Trachea (tissue), 1 donor: ENCODE data around the genes IQCM and FHIP1A.

DNA sequence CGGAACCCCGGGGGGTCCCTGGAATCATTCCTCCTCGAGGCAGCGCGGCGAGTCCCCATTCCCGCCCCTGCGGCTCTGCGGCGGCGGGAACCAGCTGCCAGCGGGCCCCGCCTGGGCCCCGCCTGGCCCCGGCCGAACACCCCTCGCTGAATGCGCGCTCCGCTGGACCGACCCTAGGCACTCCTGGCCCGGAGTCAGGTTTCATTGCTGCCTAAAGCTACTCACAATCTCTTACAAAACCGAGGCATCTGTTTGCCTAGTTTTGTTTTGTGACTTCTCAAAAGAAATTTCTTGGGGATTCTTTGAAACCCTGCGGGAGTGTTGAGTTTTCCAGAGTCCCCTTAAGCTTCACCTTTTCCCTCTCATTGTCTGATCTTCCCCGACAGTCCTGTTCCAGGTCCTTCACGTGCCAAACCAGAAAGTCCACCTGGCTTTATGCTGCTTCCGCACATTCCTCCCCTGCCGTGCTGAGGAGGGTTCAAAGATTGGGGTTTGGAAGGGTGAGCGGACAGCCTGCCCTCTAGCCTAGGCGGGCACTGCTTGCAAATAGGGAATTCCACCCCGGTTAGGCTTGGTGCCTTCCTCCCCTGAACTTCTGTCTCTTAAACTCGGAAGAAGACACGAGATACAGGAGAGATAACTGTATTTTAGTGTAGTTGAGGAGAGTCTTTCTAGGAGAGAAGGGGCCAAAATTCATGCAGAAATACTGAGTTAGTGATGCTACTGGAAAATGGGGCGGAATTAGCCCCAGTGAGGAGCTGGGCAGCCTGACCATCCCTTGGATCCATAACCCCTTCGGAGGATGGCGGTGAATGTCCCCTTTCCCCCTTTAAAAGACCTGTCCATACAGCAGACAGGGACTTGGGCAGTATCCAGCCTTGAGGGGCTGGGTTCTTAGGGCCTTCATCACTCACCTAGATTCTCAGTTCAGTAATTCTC lies 979 bp downstream of the ARHGAP10 start:
- PRO-cap = bidirectional peak, plus-strand start at position 139 of the sequence, minus-strand start at position 77 of the sequence

GRCh38 chr4:147756322-147757092 lies 24.6 kb downstream of the ARHGAP10 start:
- PRO-cap = no peak

DNA sequence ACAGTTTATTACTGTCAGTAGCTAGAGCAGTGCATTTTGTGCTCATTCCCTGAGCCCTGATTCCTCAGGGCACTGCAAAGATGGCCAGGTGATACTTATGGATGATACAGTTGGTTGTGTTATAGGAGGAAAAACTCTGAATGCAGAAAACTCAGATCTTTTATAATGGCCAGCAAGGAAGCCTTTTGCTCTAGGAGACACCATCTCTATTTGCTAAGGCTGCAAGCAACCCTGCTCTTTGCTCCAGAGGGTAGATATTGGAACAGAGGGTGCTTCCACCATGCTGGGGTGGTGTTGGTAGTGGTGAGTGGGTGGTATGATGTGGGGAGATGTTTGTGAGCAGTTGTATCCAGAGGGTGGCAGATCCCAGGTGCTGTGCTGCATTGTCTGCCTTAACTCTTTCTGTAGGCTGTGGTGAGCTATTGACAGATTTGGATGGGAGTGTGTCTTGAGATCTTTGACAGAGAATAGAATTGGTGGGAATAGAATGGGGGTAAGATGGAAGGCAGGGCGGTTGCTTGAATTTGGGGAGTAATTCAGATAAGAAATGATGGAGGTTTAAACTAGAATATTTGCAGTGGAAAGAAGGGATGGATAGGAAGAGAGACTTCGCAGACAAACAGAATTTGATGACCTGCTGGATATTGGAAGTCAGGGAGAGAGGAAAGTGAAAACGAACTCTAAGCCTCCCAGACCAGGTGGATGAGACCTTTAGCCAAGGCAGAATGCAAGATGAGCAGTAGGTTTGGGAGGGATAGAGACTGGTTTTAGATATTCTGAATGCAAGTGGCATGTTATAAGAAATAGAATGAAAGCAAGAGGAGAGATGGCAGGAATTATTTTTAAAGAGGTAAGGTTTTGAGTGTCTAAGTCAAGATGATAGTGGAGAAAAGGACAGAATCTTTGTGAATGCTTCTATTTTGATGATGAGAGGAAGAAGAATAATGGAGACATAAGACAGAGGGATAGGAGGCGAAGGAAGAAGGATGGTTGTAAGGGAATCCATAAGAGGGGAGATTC lies 194.2 kb downstream of the ARHGAP10 start:
- PRO-cap = no peak

DNA sequence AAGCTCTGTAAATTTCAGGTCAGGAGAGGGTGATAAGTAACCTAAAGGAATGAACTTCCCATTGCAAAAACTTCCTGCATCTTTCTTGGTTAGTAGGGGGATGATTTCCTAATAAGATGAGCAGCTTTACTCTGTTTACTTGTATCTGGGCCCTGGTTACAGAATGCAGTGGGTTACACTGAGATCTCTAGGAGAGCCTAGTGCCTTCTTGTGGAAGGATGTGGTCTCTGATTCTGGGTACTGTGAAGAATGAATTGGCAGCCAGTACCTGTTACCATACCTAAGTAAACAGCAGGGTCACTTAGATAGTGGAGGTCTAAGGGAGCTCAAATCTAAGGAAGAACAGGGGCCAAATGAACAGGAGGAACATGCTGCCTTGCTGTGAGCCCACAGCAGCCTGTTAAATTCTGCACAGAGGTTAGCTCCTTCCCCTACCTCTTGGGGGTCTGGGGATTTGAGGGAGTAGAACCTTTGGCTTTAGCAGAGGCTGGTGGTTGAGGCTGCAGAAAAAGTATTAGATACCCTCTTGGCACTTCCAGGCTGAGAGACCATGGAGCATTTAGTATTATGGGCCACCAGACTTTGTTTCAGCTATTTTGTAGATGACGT lies 320.7 kb downstream of the ARHGAP10 start:
- PRO-cap = no peak

DNA sequence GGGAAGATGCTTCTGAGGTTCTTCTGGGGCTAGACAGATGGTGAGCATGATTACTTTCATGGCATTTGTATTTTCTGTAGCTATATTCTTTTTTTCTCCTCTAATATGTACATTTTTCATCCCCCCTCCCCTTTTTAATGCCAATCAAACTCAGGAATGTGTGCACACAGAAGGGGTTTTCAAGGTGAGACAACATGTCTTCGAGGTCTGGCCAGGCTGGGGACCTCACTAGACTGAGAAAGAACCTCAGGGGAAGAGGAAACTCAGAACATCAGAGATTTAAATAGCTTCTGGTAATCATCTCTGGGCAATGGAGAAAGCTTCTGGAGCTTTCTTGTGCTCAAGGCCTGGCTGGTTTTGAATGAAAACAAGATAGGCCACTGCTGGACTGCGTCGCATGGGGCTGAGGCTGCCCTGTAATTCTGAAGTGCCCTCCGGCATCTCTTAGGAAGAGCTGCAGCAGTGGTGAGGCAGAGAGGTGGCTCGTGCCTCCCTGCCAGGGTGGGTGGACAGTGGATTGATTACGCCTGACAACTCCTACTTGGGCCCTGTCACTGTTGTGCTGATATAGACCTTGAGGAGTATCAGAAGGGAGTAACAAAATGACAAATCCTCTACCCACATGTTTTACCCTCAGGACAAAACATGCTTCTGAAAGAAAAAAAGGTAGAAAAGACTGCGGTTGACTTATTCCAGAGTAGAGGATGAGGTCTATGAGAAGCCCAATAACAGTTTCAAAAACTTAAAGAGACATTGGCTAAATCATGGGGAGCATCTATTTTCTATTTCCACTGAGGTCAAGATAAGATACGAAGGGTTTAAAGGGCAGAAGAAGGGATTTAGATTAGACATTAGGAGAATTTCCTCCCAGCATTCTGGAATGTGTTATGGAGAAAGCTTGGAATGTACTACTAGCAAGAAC lies 279.7 kb downstream of the NR3C2 start:
- PRO-cap = no peak

- PRO-cap = no peak
These were observed 44.3 kb downstream of the NR3C2 start for GRCh38 chr4:148397857-148398296.

- PRO-cap = no peak
These were observed 352.9 kb upstream of the NR3C2 start for GRCh38 chr4:148794989-148795665.

GRCh38 chr4:149815542-149816044 lies at the start of gene IQCM:
Gene IQCM (minus strand): TSS chr4:149815843.
- PRO-cap = no peak

- PRO-cap = no peak
These were observed 185.9 kb upstream of the MAB21L2 start for GRCh38 chr4:150395976-150396501.

GRCh38 chr4:150999187-150999446 lies 16.0 kb downstream of the LRBA start:
- PRO-cap = no peak

GRCh38 chr4:151014150-151014871 lies 773 bp downstream of the LRBA start:
- PRO-cap = unidirectional peak, plus-strand start at chr4:151014669; unidirectional peak, plus-strand start at chr4:151014688

GRCh38 chr4:151169214-151169589 lies 69.8 kb downstream of the RPS3A start:
- PRO-cap = no peak

GRCh38 chr4:151197184-151197899 lies 79.6 kb upstream of the PRSS48 start:
- PRO-cap = no peak

DNA sequence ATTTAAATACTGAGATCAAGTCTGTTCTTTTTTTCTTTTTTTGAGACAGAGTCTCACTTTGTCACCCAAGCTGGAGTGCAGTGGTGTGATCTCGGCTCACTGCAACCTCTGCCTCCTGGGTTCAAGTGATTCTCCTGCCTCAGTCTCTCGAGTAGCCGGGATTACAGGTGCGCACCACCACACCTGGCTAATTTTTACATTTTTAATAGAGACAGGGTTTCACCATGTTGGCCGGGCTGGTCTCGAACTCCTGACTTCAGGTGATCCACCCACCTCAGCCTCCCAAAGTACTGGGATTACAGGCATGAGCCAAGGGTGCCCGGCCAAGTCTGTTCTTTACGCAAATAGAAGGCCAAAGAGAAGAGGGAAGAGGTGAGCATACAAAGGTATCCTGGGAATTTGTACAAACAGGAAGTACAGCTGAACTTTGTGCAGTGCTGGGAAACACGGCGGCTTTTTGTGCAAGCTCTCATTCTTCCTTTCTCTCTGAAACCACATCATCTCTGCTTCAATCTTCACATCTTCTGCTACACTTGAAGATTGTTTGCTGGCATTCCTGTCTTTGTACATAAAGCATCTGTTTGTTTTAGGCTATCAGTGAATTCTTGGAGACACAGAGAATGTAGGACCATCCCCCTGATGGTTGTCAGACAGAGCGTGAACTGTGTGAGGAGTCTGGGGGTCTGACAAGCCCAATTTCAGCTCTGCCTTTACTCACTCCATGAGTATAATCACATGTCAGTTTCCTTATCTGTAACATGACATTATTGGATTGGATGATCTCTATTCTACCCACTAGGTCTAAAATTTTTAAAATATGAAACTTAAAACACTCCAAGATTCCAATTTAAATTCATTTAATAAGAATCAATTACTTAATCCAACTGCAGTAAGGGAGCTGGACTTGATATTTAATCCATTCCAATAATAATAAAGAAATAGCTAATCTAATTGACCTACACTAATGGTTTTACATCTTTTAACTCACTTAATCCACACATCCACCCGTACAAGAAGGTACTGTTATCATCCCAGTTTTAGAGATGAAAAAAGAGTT lies 71.8 kb upstream of the PRSS48 start:
- PRO-cap = no peak

GRCh38 chr4:151257366-151258189 lies 19.4 kb upstream of the PRSS48 start:
- PRO-cap = no peak

DNA sequence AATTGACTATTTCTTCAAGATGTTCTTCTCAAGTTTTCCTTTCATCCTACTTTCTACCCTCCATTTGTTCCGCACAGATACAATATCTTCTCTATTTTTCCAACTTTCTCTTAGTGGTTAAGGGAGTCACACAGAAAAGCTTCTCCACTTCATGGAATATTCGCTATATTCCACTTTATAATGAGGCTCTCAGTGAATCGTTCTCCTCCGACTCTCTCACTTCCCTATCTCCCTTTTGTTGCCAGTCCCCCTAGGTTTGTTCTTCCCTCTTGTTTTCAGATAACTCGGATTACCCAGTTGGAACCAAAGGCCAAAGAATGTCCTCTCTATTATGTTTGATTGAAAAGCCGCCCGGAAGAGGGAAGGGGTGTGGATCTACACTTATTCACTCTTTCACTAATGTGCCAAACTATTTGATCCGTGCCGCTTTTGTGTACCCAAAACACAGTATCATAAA lies 1.2 kb downstream of the SH3D19 start:
- PRO-cap = no peak

GRCh38 chr4:151324631-151325399 lies 590 bp downstream of the SH3D19 start:
- PRO-cap = unidirectional peak, plus-strand start at chr4:151324999; unidirectional peak, plus-strand start at chr4:151325035; unidirectional peak, plus-strand start at chr4:151325074

DNA sequence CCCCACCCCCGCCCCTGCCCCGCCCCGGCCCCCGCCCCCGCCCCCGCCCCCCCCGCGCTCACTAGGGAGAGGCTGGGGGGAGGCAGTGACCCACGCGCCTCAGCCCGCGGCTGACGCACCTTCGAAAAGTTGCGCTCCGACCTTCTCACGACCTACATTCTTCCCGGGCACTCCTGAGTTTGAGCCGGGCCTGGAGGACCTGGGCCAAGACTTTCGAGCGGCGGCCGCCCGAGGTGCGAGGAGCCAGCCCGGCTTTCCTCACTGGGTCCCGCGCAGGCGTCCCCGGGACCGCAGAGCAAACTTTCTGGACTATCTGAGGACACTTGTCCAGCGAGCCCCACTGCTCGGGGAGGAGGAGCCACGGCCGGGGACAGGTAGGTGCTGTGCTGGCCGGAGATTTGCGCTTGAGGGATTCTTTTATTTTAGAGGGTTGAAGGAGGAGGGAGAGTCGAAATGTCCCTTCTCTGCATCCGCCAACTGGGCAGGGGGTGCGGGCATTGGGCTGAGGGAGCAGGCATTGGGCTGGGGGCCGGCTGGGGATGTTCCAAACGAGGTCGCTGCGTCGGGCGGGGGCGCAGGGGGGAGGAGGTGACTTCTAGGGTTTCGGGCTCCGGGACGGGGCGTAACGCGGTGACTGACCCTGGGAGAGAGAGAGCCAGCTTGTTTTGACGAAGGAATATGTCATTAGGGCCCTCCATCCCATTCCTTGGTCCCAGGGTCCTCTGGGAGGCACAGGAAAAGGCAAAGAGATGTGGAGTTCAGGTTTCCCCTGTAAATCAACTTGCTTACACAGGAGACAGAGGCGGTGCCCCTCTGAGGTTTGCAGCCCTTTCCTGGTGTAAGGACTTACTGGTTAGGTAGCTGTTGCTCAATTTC lies at the start of gene FHIP1A:
Gene FHIP1A (plus strand): TSS at position 85 of the 876 bp plus-strand sequence.
- PRO-cap = bidirectional peak, plus-strand start at position 64 of the sequence, minus-strand start outside the sequence; unidirectional peak, plus-strand start at position 554 of the sequence; bidirectional peak, plus-strand start outside the sequence, minus-strand start at position 832 of the sequence

GRCh38 chr4:151664038-151664775 lies 96.6 kb downstream of the GATB start:
- PRO-cap = no peak

DNA sequence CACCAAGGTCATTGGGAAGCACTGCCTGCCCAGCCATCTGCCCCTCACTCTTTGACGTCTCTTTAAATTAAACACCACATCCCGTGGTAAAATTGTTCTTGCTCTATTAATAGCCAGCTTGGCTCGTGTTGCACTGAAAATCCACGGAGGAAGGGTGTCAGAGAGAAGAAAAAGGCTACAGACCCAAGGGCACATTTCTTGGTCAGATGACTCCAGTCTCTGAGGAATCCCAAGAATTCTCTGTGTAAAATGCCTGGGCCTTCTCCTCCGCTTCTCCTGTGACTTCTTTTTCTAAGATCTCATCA lies 45.7 kb upstream of the GATB start:
- PRO-cap = no peak